Type B pancreatic cell (in vitro differentiated cells): ENCODE measurements around a stretch of chr11.

GRCh38 chr11:119417581-119418981, 4.9 kb downstream of the THY1 start:
- PRO-cap, result no peak

GRCh38 chr11:119461184-119461854, 38.3 kb upstream of the THY1 start:
- PRO-cap, result no peak

- PRO-cap, result no peak
Observed at GRCh38 chr11:119486079-119486334, 63.0 kb upstream of the THY1 start.

DNA sequence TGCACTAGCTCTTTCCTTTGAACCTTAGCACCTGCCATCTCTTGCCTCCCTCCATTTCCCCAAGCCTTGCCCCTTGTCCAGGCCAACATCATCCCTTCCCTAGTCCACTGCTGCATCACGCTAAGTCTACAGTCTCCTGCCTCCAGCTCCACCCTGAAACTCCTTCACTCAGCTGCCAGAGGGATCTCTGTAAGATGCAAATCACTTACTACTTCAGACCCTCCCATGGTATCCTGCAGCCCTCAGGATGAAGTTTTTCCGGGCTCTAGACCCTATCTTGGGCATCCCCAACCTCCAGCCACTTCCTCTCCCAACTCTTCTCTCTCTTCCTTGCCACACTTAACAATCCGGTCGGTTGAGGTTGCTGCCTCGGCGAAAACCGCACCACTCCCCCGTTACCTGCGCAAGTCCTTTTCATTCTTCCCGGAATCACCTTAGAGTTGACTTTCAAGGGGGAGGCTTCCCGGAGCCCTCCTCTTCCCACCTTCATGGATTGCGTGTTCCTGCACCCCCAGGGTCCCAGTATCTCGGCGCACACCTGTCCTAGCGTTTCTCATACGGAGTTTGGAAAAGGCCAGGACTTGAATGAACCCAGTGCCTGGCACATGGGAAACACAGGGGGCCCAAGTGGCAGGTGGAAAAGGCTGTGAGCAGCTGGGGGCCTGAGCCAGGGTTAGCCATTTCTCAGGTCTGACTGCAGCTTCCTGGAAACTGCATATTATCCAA, 42.5 kb downstream of the NECTIN1 start:
- PRO-cap, result no peak

- PRO-cap, result no peak
Observed at GRCh38 chr11:119728175-119728475, 875 bp downstream of the NECTIN1 start.

DNA sequence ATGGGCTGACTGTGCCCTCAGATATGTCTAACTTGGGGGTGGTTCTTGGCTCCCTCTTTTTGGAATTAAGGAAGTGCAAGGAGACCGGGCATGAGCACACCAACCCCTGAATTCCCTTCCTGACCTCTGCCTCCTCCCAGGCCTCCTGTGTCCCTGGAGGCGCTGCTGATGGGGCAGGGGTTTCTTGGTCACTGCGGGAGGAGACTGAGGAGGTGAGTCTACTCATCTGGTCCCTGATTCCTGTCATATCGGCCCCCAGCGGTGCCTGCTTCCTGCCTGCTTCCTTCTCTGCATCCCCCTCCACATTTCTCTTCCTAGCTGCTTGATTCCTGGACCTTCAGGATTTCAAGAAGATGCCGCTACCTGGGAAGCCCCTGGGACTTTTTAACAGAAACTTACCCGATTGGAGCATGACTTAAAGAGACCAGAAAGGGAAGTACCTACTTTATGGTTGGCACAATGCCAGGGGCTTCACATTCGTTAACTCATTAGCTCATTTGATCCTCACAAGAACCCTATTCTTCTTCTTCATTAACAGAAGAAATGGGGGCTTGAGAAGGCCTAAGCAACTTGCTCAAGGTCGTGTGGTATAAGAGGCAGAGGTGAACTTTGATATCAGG, 22.5 kb upstream of the NECTIN1 start:
- PRO-cap, result no peak

DNA sequence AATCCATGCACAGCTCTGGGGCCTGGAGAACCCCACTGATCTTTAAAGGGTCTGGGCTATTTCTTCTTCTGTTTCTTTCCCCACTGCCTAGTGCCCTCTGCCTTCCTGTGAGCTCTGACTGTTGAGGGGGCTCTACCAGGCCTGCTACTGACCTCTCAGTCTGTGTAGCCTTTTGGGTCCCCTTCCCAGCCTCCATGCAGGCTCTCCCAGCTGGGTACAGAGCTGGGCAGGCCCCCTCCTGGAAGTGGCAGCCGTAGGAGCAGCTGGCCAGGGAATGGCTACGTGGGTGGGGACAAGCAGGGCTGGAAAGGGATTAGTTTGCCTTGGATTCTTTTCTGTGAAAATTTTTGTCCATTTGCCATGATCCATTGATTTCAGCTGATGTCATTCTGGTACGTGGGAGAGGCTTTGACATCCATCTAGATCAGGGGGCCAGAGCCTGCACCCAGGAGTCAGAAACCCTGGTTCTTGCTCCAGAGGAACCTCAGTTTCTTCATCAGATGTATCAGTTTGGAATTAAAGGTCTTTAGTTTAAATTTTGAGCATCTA, 23.9 kb upstream of the NECTIN1 start:
- PRO-cap, result no peak

DNA sequence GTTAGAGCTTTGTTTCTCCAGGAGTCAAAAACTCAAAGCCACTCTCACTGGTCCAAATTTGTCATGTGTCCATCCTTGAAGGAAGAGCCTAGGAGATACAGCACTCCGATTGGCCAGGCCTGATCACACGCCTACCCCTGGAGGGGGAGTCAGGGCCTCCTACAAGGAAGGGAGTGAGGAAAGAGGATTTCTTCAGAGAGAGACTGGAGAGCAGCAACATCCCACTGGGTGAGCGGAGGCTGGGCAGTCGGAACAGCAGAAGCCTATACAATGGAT, 113.9 kb downstream of the TRIM29 start:
- PRO-cap, result unidirectional peak, plus-strand start at position 195 of the sequence

DNA sequence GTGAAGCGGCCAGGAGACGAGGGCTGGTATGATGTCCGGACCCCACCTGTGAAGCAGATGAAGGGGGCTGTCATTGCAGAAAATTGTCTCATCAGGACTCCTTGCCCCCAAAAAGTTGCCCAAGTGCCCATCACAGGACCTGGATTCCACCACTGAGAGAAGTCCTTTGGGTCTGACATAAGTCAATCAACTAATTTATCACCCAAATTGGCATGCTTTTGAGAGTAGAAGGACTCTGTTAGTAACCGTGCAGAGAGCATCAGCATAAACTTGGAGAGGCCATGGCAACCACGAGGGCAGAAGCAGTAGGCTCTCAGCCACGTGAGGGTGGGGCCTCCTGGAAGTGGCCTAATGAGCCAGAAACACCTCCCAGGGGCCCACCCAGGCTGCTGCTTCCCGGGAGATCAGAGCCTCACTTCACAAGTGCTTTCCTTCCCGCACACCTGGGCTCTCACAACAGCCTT, 17.3 kb downstream of the TRIM29 start:
- PRO-cap, result no peak

DNA sequence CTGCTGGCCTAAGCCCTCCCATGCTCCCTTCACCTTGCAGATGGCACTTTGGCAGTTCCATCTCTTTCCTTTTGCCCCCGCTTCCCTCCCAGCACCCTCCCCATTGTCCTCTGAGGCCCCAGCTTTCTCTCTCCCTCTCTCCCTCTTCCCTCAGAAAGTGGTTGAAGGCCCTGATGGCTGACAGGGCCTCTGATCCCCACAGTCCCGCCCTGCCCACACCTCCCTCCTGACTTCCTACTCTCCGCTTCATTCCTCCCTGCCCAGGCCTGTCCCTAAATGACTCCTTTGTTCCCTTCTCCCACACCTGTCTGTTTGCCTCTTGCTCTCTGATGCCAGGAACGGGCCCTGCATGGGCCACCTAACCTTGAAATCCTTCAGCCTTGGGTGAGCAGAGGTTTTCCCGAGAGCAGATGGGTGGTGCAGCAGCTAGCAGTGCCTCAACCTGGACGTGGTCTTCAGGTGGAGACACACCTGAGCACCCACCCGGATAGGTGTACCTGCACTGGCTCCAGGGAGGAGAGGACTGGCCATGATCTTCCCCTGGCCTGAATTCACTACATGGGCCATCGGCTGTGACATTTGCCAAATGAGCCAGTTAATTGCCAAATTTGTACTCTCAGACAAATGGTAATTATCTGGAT, 5.7 kb downstream of the TRIM29 start:
- PRO-cap, result no peak

DNA sequence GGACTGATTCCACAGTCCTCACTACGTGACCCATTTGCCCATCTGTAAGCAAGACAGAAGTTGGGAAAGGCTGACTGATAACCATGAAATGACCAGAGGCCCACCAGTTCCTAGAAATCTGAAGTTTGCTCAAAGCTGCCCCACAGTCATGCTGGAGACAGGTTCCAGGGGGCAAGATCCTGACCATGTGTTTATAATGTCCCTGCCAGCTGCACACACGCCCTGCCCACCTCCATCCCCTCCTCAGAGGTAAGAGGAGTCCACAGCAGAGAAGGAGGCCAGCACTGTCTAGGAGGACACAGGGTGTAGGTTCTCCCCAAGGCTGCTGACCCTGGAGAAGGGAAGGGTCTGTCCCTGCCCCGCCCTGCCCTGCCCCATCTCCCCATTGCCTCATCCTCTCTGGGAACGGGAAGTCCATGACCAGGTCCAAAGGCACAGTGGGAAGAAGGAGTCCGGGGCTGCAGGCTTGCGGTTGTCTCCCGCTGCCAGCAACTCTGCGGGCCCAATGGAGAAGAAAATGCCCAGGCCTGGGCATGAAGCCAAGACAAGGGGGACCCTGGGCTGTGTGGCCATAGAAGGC, 11.9 kb upstream of the OAF start:
- PRO-cap, result no peak

DNA sequence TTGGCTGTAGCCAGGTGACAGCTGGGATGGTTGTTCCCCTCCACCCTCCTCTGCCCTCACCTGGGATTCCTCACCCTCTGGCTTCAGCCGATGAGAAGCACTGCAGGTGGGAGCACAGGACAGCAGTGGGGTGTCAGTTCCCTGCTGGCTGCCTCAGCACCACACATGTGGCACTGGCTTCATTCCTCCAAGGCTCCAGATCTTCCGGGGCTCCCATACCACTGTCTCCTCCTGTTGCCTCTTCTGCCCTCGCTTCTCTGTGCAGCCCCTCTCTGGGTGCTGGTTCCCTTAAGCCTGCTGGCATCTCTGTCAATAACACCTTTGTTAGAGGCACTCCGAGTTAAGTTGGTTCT, 6.3 kb upstream of the POU2F3 start:
- PRO-cap, result no peak

GRCh38 chr11:120272968-120273360, 33.0 kb downstream of the POU2F3 start:
- PRO-cap, result no peak

GRCh38 chr11:120306330-120306877, 18.7 kb upstream of the TLCD5 start:
- PRO-cap, result no peak

GRCh38 chr11:120337894-120338327, 1.7 kb downstream of the ARHGEF12 start:
- PRO-cap, result no peak

DNA sequence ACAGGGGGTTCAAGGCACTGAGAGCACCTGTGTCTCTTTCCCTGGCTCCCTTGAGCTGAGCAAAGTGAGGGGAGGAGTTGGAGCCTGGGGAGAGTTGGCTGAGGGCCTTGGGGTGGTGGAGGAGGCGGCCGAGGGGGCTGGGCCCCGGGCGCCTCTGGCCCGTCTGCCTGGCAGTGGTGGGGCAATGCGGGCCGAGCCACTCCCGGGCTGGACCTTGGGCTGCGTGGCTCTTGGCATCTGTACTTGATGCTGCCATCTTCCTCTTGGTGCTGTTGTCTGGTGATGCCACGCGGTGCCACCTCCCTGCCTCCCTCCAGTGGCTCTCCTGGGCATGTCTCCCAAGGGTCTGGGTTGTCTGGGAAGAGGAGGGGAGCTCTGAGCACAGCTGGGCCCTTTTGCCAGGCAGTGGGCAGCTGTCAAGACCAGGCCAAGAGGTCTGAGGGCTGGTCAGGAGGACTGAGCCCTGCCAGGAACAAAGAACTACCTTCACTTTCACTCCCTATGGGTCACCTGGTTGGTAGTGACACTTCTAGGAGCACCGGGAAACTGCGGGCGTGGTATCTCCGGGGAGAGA, 1.3 kb downstream of the GRIK4 start:
- PRO-cap, result no peak

- PRO-cap, result no peak
Observed at GRCh38 chr11:120547631-120548323, 36.2 kb downstream of the GRIK4 start.

- PRO-cap, result no peak
Observed at GRCh38 chr11:120601680-120602088, 90.1 kb downstream of the GRIK4 start.

DNA sequence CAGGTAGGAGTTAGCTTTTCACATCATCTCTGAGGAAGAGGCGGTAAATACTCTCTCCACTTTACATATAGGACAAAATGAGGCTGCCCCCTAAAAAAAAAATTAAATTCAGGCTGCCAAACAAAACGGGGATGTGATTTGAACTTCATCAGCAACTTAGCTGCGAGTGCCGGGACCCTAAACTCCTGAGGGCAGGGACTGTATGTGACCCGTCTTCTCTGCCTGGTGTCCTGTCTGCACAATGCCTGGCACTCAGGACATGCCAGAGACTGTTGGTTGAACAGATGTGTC, 194.7 kb upstream of the TBCEL start:
- PRO-cap, result no peak

DNA sequence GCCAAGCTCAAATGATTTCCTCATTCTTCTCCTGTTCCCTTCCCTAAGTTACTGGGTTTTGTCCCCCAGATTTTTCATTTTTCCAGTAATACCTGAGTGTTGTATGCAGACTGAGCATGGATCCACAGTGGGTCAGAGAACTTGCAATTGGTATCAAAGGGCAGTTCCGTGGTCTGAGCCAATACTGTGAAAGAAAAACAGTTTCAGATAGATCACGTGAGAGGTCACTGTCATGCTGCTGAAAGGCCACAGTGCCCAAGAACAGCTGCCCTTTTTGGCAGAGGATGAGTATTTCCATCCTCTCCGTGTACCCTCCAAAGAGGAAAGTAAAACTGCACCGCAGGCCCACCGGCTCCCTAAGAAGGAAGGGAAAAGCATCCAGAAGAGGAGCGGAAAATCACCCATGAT, 73.0 kb upstream of the TBCEL start:
- PRO-cap, result no peak